A172 (cell line): ENCODE data around the gene HIPK4.

DNA sequence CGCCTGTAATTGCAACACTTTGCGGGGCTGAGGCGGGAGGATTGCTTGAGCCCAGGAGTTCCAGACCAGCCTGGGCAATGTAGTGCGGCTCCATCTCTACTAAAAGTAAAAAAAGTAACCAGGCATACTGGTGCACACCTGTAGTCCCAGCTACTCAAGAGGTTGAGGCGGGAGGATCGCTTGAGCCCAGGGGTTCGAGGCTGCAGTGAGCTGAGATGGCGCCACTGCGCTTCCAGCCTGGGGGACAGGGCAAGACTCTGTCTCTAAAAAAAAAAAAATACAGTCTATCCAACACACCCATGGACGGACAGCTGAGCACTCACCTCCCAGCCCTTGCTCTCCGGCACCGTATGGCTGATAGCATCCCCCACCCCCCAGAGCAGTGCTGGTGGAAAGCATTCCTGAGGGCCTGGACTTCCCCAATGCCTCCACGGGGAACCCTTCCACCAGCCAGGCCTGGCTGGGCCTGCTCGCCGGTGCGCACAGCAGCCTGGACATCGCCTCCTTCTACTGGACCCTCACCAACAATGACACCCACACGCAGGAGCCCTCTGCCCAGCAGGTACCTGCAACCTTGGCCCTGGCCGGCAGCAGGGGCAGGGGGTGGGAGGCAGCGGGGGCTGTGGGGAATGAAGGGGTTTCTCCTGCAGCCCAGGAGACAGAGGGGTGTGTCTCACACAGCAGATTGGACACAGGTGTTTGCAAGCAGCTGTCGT, 19.0 kb downstream of the PLD3 start:
- RAMPAGE, long total RNA = no peak

DNA sequence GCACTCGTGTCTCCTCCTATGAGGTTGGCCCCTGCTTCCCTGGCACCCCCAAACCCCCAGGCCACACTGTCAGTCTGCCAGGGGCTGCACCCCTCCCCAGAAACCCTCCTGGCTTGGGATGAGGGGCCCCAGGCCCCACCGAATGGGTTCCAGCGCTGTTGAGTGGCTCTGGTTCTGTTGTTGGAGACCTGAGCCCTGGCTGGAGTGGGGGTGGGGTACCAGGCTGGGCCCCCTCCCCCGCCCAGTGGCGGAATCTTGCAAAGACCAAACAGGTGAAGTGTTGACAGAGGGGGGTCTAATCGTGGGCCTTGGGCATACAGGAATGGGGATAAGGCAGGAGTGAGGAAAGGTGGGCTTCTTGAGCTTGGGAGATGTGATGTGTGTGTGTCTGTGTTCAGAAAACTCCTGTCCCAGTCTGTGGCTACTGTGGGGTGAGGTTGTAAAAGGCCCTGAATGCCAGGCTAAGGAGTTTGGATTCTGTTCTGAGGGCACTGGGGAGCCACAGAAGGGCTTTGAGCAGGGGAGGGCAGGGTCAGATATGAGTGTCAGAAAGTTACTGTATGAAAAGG, at the start of gene HIPK4:
HIPK4 (minus strand) TSS at position 164 of the 569 bp plus-strand sequence.
- RAMPAGE, long total RNA = no peak

GRCh38 chr19:40423830-40424547, 1.8 kb downstream of the SERTAD1 start:
- RAMPAGE, long total RNA = no peak

GRCh38 chr19:40542209-40542620, 34.5 kb upstream of the SHKBP1 start:
- RAMPAGE, long total RNA = no peak

- RAMPAGE, long total RNA = no peak
Measured at GRCh38 chr19:40585522-40586415, 9.1 kb downstream of the SHKBP1 start.

DNA sequence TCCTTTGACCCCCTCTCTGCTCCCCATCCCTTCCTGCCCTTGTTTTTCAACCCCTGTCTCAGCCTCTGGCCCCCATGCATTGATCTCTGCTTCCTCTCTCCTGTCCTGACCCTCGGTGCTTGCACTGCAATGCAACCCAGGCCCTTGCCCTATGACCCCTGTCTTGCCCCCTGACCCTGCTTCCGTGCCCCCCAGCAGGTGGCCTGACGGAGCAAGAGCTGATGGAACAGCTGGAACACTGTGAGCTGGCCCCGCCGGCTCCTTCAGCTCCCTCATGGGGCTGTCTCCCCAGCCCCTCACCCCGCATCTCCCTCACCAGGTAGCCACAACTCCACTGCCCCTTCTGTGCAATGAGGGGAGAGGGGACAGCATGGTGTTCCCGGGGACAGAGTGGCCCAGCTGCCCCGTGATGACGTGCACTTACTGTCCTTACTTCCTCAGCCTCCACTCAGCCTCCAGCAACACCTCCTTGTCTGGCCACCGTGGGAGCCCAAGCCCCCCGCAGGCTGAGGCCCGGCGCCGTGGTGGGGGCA, 10.6 kb upstream of the LTBP4 start:
- RAMPAGE, long total RNA = no peak

GRCh38 chr19:40610907-40611567, 9.9 kb downstream of the LTBP4 start:
- RAMPAGE, long total RNA = no peak

- RAMPAGE, long total RNA = no peak
Measured at GRCh38 chr19:40618955-40619660, 17.9 kb downstream of the LTBP4 start.

DNA sequence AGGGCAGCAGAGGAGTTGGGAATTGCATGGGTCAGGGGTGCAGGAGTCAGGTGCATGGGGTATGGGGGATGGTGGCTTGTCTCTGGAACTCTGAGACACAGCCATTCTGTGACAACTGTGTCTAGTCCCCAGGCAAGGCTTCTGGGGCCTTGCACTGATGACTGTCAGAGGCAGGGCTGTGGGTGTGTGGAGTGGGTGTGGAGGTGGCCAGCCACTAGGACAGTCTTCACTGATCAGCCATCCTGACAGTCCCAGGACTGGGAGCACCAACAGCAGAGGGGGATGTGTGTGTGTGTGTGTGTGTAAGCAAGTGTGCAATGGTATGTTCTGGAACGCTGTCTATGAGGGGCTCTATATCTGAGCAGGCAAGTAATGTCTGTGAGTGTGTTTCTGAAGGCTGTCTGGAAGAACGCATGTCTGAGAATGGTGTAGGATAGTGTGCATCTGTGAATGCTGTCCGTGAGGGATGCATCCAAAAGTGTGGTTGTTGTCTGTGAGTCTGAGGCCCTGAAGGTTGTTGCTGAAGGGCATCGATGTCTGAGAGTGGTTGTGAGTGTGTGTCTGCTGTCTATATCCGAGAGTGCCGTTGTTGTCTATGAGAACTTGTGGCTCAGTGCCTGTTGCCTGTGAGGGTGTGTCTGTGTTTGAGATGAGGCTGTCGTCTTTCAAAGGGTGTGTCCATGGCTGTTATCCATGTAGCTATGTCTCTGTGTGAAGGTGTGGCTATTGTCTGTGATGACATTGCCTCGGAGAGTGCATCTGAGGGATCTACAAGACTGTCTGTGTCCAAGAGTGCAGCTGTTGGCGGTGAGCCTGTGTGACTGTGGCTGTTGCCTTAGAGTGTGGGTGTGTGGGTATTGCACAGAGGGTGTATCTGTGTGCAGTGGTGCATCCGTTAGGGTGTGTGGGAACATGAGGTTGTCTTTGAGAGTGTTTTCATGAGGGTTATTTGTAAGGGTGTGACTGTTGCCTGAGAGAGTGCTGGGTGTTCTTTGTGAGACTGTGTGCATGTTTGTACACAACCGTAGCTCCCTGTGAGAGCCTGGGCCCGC, 5.1 kb downstream of the NUMBL start:
- RAMPAGE, long total RNA = no peak

GRCh38 chr19:40688781-40690092, 1.2 kb downstream of the NUMBL start:
- RAMPAGE, long total RNA = no peak

DNA sequence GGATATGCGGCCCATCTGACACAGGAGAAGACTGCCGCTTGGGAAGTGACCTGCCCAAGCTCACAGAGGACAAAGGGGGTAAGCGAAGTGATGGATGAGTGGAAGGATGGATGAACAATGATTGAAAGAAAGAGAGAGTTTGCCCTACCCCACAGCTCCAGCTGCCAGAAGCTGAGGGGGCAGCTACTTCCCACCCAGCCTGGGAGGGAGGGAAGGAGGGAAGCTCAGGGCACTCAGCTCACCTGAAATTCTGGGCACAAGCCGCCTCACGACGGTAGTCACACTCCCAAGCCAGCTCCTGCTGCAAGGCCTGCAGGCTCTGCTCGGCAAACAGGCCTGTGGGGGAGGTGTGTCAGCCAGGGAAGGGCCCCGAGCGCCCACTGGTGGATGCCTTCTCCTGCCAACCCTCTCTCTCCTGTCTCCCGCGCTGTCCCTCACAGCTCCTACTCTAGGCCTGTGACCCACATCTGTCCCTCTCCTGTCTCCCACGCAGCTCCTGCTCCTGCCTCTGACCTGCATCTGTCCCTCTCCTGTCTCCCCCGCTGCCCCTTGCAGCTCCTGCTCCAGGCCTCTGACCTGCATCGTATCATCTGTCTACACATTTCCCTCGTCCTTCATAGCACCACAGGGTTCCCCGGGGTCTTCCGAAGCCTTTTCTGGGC, 12.0 kb upstream of the NUMBL start:
- RAMPAGE, long total RNA = no peak

DNA sequence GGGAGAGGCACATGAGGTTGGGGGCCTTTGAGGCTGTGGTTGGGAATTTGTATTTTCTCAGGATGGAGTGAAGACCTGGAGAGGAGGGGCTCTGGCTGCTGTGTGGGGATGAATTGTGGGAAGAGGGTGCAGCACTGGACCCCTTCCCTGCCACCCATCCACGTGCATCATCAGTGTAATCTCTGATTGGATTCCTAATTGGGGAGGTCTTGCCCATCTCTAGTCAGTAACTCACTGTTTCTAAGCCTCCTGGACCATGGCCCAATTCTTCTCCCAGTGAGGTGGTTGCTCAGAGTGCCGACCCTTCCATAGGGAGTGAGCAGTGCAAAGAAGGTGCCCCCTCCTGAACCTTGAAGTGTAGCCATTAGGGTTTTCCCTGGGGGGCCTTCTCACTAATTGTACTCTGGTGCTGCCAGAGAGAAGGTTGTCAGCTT, 5.5 kb downstream of the EGLN2 start:
- RAMPAGE, long total RNA = no peak

- RAMPAGE, long total RNA = no peak
Measured at GRCh38 chr19:40831670-40832288, 18.5 kb downstream of the CYP2A6 start.

DNA sequence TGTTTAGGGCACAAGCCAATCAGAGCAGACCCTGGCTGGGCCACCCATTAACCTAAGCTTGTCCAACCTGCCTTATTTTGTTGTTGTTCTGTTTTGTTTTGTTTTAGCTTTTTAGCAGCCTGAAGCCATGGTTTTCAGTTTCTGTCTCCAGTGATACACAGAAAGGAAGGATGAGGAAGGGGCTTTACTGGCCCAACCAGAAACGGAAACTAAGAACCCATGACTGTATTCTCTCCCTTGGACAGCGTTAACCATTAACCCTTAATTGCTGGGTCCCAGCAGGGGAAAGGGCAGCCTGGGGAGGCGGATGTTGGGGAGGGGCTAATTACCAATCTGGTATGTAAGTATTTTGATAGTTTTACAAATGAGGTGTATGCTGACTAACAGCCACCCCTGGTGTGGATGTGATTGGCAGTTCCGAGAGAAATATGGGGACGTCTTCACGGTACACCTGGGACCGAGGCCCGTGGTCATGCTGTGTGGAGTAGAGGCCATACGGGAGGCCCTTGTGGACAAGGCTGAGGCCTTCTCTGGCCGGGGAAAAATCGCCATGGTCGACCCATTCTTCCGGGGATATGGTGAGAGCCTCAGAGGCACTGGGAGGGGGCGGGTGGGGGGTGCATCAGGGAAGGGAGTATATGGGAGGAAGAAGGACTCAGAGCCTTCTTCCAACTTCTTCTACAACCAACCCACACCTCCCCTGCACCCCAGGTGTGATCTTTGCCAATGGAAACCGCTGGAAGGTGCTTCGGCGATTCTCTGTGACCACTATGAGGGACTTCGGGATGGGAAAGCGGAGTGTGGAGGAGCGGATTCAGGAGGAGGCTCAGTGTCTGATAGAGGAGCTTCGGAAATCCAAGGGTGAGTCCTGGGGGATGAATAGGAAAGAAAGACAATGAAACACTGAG, 12.8 kb downstream of the CYP2B6 start:
- RAMPAGE, long total RNA = no peak

DNA sequence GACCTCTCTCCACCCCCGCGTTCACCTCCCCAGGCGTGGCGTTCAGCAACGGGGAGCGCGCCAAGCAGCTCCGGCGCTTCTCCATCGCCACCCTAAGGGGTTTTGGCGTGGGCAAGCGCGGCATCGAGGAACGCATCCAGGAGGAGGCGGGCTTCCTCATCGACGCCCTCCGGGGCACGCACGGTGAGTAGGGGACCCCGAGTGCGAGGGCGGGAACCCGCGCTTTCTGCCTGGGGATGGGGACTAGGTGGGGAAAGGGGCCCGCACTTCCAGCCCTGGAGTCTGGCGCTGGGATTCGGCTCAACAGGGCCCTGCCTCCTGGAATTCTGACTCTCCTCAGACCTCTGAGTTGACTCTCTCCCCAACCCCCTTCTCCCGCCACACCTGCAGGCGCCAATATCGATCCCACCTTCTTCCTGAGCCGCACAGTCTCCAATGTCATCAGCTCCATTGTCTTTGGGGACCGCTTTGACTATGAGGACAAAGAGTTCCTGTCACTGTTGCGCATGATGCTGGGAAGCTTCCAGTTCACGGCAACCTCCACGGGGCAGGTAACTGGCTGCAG, 1.8 kb downstream of the CYP2A13 start:
- RAMPAGE, long total RNA = no peak

DNA sequence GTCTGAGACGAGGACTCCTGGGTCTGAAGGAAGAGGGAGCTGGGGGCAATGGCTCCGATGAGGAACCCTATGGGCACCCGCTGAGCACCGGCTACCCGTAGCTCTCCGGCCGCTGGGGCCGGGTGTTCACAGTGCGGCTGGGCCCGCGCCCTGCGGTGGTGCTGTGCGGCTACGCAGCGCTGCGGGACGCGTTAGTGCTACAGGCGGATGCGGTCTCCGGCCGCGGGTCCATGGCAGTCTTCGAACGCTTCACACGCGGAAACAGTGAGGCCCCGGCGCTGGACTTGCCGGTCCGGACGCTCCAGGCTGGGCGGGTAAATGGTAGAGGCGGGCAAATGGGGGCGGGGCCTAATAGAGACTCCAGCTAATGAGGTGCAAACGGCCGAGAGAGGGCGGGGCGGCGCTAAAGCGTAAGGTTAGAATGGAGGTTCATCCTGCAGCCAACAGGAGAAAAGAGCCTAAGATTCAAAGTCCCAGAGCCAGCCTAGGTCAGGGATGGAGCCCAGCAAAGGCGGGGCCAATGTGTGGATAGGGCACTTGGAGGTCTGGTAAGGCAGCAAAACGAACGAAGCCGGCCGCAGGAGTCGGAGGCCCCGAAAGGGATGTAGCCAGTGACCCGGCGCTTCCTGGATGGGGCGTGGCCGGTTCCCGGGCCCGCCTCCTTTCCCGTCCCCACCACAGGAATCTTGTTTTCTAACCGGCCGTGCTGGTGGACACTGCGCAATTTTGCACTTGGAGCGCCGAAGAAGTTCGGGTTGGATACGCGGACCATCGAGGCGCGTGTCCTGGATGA, 21.3 kb downstream of the CYP2F1 start:
- RAMPAGE, long total RNA = no peak

- RAMPAGE, long total RNA = no peak
Measured at GRCh38 chr19:41174087-41175105, 18.6 kb upstream of the CYP2S1 start.

DNA sequence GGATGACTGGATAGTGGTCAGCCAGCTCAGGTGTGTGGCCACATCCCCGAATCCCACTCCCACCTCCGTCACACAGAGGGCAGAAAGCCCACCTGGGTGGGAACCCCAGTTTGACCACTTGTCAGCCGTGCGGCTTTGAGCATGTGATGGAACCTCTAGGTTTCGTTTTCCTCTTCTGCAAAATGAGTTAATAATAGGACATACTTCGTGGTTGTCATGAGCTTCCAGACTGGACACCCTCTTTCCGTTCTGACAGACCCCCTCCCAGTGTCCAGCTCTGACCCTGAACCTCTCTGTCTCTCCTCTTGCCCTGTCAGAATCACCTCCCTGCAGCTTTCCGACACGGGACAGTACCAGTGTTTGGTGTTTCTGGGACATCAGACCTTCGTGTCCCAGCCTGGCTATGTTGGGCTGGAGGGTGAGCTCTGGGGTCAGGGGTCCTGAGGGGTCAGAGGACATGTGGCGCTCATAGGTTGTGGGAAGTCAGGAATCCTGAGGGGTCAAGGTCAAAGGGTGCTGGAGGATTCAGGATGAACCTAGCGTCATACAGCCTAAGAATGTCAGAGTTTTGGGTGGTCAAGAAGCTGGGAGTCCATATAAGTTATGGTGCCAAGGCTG, 1.9 kb downstream of the AXL start:
- RAMPAGE, long total RNA = no peak

- RAMPAGE, long total RNA = no peak
Measured at GRCh38 chr19:41295034-41295655, 14.8 kb upstream of the CCDC97 start.

GRCh38 chr19:41323407-41324393, 13.7 kb downstream of the CCDC97 start:
- RAMPAGE, long total RNA = no peak